Hematopoietic multipotent progenitor cell (in vitro differentiated cells): ENCODE results near the gene TXNL4A.

- CAGE, long polyA plus RNA, result no peak
Measured at GRCh38 chr18:79245350-79246107, 150.2 kb upstream of the NFATC1 start.

DNA sequence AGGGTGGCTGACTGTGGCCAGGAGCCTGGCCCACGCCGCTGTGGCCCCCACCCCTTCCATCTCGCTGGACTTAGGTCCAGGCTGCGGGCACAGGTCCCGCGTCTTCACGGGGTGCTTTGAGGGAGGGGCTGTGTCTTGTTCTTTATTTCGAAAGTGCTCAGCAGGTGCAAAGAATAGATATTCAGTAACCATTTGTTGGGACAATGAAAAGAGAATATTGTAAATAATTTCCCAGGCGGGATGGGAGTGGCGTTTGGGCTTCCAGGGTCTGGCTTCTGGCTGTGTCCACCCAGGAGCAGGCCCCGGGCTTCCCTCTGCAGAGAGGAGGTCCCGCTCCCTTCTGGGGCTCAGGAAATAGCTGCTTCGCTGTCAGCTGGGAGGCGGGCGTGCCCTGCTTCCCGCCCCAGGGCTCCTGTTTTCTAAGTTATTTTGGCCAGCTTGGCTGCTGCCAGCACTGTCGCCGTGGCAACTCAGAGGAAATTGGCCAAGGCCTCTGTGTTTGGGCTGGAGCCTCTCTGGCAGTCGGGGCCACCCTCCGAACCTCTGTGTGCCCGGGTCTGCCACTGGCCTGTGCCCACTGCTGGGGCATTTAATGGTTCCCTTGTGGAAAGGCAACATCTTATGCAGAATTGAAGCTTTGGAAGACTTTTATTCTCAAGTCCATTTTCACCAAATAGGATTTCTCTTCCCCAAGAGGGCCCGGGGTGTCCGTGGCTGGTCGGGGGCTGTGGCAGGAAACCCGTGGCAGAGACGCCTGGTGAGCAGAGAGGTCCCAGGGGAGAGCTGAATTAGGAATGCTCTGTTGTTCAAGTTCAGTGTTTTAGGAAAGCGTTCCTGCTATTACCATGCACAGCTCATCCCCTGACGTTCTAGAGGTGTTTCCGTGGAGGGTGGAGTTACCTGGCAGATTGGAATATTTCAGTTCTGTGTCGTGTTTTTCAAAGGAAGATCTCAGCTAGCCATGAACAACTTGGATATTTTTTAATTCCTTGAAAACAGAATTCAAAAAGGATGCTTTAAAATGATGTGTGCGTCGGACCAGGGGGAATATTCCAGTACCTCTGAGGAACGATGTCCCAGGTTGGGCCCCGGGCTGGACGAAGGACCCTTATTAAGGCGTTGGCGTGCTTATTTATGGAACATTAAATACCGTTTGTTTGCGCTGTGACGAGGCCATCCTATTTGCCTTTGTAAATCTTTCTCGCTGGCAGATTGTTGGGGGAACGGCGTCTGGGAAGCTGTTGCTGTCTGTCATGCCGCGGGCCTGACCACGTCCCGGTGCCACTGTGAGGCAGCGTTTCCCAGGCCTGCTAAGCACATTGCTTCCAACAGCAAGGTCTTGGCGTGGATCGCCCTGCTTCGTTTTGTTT, 7.9 kb downstream of the NFATC1 start:
- CAGE, long polyA plus RNA, result no peak

DNA sequence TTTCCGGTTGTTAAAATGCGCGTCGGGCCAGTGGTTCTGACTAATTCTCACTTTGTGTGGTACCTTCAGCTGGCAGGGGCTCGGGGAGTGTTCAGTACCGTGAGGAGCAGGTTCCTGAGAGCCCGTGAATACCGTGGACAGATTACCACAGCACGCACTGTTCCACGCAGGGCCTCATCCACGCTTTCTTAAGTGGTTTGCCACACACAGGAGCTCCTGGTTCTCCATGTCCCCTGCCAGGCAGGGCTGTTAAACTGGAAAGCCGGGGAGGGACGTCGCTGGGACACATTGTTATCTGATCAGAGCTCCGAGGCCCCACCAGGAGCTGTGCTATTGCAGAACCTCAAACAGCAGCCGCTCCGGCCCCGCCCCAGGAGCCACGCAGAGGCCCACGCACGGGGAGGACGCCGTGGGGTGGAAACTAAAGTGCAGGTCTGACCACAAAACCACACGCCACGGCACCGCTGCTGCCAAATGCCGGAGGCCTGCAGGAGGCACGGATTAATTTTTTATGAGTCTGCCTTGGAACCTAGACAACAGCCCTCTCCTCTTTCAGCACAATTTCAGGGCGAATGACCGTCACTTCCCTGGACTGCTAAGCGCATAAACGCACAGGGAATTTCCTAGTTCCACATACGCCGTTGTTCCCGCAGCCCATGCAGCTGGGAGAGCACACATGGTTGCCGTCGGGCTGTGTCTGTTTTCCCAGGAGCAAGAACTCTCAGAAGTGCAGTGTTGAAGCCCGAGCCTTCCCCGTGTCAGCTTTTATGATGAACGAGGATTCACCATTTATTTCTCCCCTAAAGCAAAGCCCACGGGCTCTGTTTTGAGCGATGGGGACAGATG, 43.5 kb downstream of the NFATC1 start:
- CAGE, long polyA plus RNA, result no peak

DNA sequence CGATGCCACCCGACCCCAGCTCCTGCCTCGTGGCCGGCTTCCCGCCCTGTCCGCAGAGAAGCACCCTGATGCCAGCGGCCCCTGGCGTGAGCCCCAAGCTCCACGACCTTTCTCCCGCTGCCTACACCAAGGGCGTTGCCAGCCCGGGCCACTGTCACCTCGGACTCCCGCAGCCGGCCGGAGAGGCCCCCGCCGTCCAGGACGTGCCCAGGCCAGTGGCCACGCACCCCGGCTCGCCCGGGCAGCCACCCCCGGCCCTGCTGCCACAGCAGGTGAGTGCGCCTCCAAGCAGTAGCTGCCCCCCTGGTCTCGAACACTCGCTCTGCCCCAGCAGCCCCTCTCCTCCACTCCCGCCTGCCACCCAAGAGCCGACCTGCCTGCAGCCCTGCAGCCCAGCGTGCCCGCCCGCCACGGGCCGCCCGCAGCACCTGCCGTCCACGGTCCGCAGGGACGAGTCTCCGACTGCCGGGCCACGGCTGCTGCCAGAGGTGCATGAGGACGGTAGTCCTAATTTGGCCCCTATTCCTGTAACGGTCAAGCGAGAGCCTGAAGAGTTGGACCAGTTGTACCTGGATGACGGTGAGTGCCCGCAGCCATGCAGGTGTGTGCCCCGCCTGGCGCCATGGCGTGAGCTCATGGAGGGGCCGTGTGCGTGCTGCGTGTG, 90.8 kb downstream of the NFATC1 start:
- CAGE, long polyA plus RNA, result no peak

GRCh38 chr18:79506143-79507428, 110.9 kb downstream of the NFATC1 start:
- CAGE, long polyA plus RNA, result no peak

GRCh38 chr18:79516148-79517210, 120.7 kb downstream of the NFATC1 start:
- CAGE, long polyA plus RNA, result no peak

- CAGE, long polyA plus RNA, result no peak
Measured at GRCh38 chr18:79526691-79526916, 130.9 kb downstream of the NFATC1 start.

DNA sequence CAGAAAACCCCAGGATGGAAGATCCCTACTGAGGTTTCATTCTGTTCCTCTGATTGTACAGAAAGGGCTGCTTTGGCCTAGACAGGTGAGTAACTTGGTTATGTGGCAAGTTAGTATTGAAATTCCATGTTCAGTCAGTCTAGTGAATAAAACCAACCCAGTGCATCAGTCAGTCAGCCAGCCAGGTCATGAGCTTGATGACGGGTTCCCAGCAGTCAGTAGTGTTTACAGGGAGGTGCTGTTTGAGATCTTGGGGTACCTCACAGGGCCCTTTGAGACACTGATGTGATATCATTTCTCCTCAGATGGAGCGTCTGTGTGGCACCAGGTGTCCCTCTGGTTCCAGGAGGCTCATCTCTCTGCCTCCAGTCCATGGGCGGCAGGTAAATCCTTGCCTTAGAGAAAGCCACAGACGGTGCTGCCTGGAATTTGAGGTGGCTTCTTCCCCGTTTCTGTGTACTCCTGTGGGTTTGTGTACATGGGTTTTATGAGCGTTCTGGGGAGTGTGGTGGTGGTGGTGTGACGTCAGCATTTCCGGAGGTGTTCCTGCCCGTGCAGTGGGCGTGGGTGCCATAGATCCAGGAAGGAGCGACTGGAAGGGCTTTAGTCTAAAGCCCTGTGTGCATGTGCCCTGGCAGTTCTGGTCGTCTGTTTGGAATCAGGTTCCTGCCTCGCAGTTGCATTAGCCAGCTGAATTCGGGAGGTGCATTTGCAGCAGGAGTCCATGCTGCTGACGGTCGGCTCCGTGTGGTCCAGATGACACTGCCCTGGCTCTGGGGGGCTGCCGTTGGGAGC, 2.0 kb downstream of the CTDP1 start:
- CAGE, long polyA plus RNA, result no peak

DNA sequence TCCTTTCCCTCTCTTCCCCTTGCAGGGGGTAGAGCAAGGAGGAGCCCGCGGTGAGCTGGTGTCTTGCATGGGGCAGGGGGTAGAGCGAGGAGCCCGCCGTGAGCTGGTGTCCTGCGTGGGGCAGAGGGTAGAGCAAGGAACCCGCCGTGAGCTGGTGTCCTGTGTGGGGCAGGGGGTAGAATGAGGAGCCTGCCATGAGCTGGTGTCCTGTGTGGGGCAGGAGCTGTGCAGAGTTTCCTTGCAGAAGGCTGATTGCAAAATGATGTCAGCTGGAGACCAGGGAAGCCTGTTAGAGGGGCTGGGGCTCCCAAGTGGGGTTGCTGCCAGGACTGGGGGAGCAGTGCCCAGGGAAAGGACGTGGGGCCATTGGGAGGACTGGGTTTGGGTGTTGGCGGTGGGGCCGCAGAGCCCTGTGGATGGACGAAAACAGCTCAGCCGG, 13.0 kb downstream of the CTDP1 start:
- CAGE, long polyA plus RNA, result no peak

DNA sequence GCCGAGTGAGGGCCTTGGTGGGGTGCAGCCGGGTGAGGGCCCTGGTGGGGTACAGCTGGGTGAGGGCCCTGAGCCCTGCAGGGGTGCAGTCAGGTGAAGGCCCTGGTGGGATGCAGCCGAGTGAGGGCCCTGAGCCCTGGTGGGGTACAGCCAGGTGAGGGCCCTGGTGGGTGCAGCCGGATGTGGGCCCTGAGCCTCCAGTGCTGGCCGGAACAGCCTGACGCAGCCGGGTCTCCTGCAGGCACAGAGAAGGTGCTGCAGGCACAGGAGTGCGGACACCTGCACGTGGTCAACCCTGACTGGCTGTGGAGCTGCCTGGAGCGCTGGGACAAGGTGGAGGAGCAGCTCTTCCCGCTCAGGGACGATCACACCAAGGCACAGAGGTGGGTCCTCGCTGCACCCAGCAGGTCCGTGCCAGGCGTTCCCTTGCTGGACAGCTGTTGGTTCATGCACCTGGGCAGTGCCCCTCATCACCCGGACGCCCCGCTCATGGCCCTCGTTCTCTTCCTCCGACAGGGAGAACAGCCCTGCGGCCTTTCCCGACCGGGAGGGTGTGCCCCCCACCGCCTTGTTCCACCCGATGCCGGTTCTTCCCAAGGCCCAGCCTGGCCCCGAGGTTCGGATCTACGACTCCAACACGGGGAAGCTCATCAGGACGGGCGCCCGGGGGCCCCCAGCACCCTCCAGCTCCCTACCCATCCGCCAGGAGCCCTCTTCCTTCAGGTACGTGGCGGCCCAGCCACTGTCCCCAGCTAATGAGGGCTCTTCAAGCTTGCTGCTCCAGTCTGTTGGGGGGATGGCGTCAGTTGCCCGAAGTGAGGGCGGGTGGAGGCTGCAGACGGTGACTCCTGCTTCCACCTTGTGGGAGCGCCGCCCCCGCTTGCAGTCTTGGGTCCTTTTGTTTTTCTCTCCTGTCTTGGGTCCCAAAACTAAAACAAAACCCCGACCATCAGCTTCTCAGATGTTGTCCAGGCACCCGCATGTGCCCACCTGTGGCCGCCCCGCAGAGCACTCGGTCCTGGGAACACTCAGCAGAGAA, 38.0 kb downstream of the CTDP1 start:
- CAGE, long polyA plus RNA, result no peak

- CAGE, long polyA plus RNA, result no peak
Measured at GRCh38 chr18:79738315-79738766, 58.7 kb downstream of the CTDP1 start.

DNA sequence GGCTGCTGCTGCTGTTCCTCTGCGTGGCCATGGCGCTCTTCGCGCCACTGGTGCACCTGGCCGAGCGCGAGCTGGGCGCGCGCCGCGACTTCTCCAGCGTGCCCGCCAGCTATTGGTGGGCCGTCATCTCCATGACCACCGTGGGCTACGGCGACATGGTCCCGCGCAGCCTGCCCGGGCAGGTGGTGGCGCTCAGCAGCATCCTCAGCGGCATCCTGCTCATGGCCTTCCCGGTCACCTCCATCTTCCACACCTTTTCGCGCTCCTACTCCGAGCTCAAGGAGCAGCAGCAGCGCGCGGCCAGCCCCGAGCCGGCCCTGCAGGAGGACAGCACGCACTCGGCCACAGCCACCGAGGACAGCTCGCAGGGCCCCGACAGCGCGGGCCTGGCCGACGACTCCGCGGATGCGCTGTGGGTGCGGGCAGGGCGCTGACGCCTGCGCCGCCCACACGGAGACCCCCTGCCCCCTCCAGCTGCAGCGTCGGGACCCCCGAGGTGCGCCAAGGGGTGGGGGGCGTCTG, 52.0 kb downstream of the SLC66A2 start:
- CAGE, long polyA plus RNA, result no peak

DNA sequence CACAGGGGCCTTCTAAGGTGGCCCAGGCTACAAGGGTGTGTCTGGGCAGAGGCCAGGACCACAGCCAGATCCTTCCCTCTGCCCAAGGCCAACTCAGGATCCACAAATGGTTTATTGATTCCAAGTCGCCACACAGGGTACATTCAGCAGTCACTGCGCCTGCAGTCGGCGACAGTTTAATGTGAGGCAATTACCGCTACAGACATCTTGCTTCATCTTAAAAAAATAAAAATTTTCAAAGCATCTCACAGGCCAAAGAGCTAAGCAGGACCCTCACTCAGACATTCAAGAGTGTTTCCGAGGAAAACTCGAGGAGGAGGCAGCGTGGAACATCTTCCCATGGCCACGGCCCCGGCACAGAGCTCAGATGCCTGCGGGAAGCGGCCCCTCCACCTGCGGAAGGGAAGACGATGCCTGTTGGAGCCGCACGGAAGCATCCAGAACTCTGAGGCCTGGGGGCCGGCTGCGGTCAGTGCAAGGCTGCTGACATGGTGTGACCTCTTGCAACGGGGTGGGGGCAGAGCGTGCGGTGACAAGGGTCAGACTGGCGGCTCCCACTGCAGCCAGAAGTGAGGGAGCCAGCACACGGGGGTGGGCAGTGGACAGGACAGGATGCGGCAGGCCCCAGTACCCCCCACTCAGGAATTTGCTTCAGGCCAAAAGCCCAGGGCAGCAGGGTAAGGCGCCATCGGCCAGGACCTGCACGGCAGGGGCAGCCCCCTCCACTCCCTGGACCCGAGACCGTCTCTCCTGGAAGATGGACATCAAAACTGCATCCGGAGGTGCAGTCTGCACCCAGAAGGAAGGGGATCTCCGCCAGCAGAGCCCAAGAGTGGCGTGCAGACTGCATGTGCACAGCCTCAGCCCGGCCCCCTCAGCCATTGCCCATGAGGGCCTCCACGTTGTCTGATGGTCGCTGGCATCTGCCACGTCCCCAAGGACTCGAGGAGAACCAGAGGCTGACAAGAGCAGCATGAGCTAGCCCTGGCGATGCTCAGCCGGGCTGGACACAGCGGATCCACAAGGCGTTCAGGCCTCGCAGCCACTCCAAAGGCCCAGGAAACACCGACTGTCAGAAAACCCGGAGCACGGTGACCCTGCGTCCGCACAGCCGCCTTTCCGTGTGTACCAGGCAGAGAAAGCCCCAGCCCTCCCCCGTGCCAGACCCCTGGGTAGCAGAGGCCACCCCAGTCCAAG, 48.7 kb downstream of the SLC66A2 start:
- CAGE, long polyA plus RNA, result start-site peak on the minus strand centred at position 319 of the sequence, 155 bp wide, 52 reads

- CAGE, long polyA plus RNA, result no peak
Measured at GRCh38 chr18:79941102-79942265, 10.0 kb downstream of the SLC66A2 start.

DNA sequence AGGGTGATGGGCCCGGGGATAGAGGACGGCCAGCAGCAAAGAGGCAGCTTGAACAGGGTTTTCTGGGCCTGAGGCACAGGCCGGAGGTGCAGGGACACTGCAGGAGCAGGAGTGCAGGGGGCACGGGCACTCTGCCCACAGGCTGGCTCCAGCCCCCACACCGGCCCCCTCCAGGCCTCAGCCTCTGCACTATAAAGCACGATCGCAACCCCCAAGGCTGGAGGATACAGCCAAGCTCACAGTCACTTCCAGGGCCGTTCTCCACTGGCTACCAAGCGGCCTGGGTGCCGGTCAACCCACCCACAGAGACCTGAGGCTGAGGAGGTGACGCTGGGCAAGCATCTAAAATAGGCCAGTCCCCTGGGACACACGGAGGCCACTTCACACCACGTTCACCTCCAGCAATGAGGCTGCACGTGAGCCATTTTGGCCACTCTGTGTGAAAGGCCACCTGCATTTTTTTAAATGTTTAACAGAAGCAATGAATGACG, 5.8 kb downstream of the SLC66A2 start:
- CAGE, long polyA plus RNA, result no peak

GRCh38 chr18:79962836-79963653, 1.4 kb upstream of the HSBP1L1 start:
- CAGE, long polyA plus RNA, result no peak

- CAGE, long polyA plus RNA, result no peak
Measured at GRCh38 chr18:79987800-79988785, at the start of gene TXNL4A. Gene TXNL4A, minus strand, starts transcription at chr18:79988563.

- CAGE, long polyA plus RNA, result no peak
Measured at GRCh38 chr18:80038421-80038715, 4.1 kb downstream of the RBFA start.

DNA sequence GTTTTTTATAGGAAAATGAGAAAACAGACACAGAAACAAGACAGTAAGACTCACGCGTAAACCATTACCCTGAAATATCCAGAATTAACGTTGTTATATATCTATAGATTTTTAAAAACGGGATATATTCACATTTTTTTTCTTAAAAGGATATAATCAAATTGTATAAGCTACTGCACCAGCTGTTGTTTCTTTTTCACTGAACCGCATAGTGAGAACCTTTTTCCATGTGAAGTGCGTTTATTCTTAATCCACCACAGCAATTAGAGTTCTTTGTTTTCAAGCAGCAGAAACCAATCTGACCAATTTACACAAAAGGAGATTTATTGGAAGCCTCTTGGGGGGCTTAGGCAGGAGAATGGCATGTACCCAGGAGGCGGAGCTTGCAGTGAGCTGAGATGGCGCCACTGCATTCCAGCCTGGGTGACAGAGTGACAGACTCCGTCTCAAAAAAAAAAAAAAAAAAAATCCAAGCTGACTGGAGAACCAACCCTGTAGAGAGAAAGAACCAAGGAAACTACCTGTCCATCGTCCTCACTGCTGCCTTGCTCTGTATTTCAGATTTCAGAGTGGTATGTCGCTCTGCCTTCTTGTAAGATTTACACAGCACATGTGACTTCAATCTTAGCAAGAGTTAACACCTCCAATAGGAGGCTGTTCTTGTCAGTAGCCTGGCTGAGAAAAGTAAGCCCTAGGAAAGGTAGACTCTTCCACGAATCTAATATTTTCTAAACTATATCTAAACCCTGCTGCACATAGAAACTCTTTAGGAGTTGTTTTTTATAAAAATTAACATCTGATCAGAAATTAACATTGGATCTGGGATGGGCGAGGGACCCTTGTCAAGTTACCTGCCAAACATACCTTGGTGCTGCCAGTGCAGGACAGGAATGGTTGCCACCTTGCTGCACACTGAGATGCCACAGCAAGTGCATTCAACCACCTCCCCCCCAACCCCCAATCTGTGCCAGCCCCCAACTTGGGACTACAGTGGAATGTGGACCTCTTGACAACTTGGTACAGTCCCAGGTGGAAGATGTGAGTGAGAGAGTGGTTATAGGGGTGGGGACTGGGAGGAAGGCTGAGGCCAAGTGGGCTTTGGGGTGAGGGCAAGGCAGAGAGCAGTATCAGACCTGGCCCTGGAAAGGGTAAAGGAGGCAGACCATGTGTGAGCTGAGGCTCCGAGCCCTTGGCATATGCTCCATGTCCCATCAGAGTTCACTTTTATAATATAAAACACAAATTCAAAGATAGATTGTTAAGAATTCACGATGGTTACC, 10.3 kb downstream of the ADNP2 start:
- CAGE, long polyA plus RNA, result no peak

GRCh38 chr18:80160039-80160532, 51.0 kb downstream of the ADNP2 start:
- CAGE, long polyA plus RNA, result no peak